Daoy (cell line): ENCODE measurements around the gene TAX1BP3.

GRCh38 chr17:2386034-2386304 lies 14.9 kb downstream of the MNT start:
- RAMPAGE, long total RNA, result no peak

DNA sequence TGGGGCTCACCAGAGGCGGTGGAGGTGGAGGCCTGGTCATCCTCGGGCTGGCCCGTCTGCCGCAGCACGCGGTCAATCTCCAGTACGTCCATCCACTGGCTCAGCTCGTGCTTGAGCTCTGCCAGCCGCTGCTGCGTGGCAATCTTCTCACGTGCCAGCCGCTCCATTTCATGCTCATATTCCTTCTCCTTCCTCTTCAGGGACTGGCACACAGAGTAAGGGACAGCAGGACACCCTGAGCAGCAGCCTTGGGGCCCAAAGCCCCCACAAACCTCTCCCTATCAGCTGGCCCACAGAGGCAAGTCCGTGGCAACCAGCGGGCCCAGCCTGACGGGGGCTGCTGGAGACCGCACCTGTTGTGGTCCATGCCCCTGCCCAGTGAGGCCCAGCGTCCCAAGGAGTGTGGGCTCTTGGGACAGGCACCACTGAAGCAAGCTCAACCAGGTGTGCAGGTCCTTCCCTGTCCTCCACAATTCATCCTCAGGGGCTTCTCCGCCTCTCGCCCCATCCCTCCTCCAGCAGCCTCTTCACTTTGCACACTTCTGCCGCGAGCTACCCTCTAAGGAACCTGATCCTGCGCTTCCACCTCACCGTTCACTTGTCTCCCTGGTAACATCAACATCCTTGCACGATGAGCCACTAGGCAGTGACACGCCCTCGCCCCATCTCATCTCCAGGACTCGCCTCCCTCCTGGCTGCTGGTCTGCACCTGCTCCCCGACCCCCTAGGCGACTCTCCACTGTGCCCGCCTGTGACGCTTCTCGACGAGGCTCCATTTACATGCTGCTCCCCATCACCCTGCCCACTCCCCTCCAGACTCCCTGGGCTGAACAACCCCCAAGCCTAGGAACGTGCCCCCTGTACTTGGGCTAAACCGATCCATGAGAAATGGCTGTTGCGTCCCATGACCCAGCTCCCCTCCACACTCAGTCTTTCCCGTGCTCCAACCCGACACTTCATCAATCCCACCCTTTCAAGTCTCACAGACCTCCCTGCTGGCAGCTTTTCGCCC lies 12.7 kb downstream of the MNT start:
- RAMPAGE, long total RNA, result no peak

GRCh38 chr17:2420032-2421040 lies 19.5 kb upstream of the MNT start:
- RAMPAGE, long total RNA, result no peak

GRCh38 chr17:2813974-2815485 lies 18.3 kb downstream of the RAP1GAP2 start:
- RAMPAGE, long total RNA, result no peak

GRCh38 chr17:2855323-2855645 lies 59.0 kb downstream of the RAP1GAP2 start:
- RAMPAGE, long total RNA, result no peak

GRCh38 chr17:3558526-3559039 lies 971 bp upstream of the TRPV3 start:
- RAMPAGE, long total RNA, result no peak

- RAMPAGE, long total RNA, result no peak
Observed at GRCh38 chr17:3659480-3660233, 8.7 kb downstream of the TAX1BP3 start.

DNA sequence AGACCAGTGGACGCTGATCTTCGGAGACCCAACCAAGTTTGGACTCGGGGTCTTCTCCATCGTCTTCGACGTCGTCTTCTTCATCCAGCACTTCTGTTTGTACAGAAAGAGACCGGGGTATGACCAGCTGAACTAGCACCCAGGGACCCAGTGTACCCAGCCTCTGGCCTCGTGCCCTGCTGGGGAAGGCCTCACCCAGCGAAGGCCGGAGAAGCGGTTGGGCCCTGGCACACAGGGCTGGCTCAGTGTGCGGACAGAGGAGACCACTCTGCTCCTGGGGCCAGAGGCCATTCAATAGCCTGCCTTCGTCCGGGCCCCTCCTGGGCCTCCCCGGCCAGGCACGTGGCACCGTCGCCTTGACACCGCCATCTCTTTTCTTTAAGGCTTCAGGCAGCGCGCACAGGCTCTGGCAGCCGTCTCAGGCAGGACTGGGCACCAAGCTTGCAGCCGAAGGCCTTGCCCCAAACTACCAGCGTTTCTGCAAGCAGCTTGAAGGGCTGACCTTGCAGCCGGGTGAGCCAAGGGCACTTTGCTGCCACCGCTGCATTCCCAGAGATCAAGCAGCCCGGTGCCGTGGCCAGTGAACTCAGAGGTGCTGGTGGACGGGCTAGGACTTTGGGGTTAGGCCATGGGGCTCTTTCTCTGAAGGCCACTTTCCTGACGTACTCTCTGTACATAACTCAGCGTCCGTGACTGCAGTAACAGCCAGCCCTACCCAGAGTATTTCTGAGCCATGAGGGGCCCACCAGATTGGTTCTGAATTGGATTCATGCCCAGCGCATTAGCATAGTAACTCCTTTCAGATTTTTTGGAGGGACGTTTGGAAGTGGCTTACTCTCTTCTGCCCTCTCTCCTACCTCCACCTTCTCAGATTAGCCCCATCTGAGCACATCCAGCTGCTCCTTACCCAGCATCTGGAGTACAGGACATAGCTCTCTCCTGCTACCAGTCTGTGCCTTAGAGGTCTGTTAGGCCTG lies 7.9 kb downstream of the TAX1BP3 start:
- RAMPAGE, long total RNA, result no peak

DNA sequence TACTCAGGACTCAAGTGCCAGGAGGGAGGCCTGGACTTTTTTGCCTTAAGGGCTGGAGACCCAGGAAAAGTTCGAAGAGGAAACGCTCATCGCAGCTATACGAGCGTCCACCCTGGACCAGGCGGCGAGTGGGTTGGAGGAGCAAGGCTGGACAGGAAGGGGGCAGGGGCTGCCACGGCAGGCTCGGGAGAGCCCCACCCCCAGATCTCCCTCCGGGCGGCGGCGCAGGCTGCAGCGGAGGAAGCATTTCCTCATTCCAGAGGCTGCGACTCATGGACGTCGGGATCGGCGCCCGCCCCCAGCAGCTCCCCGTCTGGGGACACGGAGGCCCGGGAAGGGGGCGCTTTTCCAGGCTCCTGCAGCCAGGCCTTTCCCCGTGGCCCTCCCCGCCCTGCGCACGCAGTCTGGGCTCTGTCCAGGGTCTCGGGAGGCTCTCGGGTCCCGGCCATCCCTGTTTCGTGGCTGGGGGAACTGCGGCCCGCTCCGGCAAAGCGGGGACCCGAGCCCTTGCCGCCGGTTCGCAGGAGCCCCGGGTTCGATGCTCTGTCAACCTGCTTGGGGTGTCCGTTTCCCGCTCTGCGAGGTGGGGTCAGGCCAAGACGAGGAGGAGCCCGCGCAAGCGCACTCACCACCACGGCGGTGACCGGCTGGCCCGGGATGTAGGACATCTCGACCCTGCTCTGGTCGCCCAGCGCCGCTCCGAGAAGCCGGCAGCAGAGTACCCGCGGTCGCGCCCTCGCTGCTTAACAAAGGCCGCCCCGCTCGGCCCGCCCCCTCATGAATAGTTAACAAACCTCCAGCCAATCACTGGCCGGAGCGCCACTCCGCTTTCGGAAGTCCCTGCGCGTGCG lies at the start of gene TAX1BP3:
TSS of gene TAX1BP3 (minus strand) at position 720 of the 851 bp plus-strand sequence.
- RAMPAGE, long total RNA, result start-site peak on the minus strand centred at position 722 of the sequence, 6 bp wide, 83 and 20 reads in 2 replicates

DNA sequence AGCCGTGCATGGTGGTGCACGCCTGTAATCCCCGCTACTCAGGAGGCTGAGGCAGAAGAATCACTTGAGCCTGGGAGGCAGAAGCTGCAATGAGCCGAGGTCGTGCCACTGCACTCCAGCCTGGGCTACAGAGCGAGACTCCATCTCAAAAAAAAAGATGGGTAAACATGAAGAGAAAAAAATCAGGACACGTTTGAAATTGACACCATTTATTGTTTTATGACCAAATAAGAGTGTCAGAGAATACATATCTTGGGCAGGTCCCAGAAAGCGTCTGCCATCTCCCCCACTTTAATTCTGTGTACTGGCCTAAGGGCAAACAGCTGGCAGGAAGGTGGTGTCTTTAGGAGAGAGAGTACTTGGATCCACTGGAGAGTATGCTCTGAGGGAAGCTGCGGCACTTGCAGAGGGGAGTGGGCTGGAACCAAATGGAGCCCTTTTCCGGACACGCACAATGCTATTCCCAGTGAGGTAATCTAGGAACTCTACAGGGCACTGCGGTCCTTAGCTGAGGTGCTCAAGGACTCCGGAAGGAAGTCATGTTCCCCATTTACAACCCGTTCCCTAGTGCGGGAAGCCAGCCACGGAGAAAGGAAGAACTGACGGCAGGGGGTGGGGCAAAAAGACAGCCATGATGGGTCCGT lies 4.5 kb downstream of the EMC6 start:
- RAMPAGE, long total RNA, result no peak

DNA sequence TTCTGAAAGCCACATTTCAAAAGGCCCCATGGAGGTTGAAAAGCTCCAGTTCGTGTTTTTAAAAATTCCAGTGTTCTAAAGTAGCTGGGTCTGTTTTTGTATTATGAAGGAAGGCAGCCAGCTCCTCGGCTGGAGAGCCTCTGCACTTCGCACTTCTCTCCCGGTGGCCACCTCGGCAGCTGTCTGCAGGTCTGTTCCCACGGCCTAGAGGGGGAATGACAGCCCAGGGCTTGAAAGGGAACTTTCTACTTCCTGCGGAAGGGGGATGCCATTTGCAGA lies 17.0 kb downstream of the HASPIN start:
- RAMPAGE, long total RNA, result no peak

- RAMPAGE, long total RNA, result no peak
Observed at GRCh38 chr17:3889642-3890991, 2.7 kb downstream of the CAMKK1 start.

DNA sequence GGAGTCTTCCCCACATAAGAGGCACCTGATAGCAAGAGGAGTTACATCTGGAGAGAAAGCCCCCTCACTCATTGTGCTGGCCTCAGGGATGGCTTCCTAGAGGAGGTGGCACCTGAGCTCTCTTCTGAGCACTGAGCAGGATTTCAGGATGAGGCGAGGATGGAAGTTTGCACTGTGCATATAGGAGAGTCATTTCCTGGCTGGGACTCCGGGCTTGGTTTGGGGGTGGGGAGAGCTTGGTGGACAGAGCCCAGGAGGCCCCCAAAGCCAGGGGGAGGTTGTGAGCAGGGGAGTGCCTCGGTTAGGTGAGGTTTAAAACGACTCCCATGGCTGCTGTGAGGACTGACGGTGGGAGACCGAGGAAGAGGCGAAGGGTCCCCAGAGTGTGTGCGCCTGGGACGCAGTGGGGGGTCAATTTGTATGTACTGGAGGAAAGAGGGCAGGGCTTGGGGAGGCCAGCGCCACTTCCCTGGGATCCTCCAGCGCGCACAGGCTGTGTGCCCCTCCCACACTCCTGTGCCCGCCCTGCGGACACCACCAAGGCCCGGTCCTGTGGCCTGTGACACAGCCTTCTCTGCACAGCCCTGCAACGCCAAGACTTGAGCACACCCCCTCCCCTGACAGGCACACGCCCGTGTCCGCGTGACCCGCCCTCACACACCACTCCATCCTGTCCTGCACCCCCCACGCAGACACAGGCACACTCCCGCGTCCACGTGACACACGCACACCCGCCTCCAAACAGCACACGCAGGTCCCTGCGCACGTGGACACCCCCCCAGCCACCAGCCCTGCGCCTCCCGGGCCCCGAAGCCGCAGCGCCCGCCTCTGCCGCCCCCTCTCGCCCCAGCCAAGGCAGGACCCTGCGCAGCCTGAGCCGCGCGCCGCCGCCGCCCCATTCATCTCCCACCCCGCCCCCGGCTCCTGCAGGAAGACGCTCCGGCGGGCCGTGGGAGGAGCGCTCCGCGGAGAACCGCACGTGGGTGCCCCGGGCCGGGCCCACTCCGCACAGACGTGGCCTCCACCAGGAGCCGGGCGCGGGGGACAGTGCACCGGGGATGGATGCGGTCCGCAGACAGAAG lies 915 bp downstream of the CAMKK1 start:
- RAMPAGE, long total RNA, result no peak

DNA sequence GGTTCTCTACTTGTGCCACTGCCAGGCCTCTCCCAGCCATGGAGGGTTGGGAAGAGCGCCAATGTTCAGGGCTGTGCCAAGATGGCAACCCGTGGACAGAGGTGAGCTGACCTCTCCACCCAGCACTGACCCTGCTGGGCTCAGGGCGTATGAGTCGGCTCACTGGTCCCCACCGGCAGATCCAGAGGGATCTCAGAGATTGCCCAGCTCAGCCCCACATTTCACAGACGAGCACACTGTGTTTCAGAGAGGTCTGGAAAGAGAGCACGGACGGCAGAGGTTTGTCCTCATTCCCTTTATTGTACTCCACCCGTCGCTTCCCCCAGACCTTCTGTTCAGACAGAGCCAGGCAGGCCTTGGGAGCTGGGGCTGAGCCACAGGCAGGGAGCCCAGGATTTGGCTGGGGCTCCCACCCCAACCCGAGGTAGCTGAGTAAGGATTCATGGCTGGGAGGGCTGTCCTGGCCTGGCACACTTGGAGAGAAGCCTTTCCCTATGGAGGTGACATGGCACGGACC lies 3.5 kb upstream of the CAMKK1 start:
- RAMPAGE, long total RNA, result no peak

DNA sequence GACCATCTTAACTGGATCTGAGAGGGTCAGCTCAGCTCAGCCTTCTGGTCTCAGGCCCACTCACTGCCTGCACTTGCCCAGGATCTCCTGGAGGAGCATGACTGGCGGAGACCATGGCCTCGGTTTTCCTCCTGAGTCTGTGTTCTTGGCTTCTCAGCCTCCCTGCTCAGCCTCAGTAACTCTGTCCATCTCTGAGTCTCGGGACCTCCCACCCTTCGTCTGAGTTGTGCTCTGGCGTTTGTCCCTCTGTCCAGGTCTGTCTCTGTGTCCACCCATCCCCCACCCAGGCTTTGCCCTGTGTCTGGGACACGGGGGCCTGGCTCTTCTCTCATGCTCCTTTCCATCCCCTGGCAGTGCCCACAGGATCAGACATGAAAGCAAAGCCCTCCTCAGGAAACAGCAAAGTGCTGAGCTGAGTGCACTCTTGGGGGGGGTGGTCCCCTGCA lies 2.8 kb downstream of the P2RX1 start:
- RAMPAGE, long total RNA, result no peak

GRCh38 chr17:3962439-3963151 lies 1.6 kb downstream of the ATP2A3 start:
- RAMPAGE, long total RNA, result no peak

GRCh38 chr17:4009102-4009905 lies 45.1 kb upstream of the ATP2A3 start:
- RAMPAGE, long total RNA, result no peak

DNA sequence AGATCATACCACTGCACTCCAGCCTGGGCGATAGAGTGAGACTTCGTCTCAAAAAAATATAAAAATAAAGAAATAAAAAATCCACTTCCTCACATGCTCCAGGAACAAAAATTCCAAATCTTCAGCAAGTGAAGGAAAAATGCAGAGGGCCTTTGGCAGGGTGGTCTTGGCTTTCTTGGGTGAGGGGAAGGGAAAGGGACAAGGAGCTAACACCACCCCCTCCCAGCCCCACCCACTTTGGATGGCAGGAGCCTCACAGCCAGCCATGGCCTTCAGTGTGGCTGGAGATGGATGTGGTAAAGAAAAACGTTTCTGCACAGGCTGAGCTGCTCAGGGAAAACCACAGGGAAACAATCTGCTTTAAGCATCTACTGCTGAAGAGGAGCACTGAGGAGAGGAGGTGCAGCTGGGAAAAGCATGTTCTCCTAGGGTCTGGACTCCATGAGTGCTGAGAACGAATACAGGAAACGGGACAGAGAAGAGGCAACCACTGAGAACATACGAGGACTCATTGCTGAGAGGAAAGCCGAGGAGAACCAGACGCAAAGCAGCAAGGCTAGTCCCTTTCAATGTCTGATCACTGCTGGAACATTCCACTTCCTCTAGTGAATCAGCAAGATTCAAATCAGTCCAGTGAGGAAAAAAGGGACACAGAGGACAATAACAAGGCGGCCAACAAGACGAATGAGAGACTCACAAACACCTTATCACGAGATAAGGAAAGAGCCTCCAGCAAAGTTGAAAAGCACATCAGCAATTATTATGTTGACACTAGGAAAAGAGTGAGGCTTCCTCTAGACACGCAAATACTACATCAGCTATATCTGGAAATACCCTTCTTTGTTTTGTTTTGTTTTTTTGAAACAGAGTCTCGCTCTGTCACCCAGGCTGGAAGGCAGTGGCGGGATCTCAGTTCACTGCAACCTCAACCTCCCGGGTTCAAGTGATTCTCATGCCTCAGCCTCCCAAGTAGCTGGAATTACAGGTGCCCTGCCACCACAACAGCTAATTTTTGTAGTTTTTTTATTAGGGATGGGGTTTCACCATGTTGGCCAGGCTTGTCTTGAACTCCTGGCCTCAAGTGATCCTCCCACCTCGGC lies 41.7 kb downstream of the ZZEF1 start:
- RAMPAGE, long total RNA, result no peak

GRCh38 chr17:4105533-4106006 lies 37.3 kb downstream of the ZZEF1 start:
- RAMPAGE, long total RNA, result no peak

- RAMPAGE, long total RNA, result no peak
Observed at GRCh38 chr17:4130650-4131330, 12.0 kb downstream of the ZZEF1 start.